Penis (tissue), 1 donor: ENCODE measurements around the gene EDEM3.

DNA sequence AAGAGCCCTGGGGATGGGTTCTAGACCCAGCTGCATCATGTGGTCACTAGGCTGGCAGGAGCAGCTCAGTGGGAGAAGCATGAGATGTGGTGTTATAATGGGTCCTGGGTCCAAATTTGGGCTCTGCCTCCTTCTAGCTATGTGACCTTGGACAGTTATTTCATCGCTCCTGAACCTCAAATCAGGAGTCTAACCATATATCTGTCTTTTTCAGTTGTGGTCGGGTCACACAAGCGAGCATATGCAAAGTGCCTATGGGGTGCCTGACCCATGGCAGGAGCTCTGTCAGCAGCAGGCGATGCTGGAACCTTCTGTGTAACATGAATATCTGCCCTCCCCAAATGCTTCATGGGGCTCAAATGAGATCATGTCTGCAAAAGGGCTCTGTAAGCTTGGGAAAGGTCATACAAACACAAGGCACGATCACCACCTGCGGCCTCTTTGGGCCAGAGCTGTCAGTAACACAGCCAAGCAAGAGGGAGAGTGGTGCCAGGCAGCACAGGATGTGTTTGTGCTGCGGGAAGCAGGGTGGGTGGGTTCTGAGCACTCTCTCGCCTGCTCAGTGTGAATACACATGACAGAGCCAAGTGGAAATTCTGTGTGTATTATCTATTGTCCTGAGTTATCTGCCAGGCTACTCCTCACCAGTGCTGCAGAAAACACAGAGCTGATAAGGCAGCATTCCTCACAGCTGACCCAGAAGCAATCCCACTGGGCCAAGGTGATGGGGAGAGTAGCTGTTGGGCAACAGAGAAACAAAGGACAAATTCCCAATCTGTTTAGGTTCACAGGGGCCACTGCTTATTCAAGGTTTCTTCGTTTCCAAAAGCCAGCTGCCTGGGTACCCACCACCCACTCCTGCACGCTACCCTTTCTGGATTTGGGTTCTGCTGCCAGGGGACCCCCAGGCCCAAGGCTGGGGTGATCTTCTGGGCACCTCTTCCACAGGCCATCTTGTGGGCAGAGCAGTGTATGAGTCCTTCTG, 101.1 kb downstream of the LAMC2 start:
- PRO-cap: no peak

DNA sequence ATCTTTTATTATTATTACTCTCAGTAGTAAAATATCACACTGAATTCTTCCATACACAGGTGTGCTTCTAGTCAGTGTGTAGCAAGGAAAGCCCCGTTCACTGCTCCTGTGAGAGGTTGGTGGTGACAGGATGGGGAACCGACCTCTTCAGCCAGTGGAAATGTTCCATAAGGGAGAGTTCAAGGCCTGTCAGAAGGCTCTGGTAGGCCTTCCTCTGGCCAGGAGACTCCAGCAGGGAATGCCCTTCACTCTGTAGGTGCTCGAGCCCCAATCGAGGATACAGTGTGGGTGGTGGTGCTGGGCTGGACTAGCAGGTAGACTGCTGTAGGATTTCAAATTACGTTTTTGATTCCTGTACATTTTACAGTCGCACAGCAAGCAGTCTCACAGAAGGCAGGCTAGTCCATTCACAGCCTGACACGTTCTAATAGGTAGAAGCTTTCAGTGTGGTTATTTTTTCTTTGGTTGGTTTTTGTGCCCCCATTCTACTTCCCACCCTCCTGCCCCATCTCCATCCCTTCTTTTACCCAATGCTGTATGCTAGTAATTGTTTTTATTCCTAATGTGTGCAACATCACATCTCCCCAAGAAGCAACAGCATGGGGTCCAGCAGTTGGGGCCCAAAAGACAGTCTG, 37.8 kb downstream of the NCF2 start:
- PRO-cap: no peak

- PRO-cap: no peak
These were observed 23.4 kb downstream of the NCF2 start for GRCh38 chr1:183566724-183567494.

DNA sequence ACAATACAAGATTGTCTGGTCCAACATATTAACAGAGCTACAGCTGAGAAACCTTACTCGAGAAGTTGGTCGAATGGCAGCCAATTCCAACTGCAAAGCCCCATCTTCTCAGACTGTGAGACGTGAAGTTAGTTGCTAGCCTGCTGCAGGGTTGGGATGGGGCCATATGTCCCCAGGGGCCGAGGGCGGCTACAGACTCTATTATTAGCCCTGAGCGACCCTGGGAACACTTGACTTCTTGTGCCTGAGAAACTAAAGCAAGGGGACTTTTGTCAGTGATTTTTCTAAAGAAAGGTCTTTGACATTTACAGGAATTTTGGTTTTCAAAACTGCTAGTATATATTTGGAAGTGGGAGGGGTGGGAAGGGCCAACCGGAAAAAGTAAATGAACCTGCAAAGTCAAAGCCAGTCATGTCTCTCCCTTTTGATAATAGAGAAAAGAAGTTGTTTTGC, 13.7 kb downstream of the NCF2 start:
- PRO-cap: no peak

DNA sequence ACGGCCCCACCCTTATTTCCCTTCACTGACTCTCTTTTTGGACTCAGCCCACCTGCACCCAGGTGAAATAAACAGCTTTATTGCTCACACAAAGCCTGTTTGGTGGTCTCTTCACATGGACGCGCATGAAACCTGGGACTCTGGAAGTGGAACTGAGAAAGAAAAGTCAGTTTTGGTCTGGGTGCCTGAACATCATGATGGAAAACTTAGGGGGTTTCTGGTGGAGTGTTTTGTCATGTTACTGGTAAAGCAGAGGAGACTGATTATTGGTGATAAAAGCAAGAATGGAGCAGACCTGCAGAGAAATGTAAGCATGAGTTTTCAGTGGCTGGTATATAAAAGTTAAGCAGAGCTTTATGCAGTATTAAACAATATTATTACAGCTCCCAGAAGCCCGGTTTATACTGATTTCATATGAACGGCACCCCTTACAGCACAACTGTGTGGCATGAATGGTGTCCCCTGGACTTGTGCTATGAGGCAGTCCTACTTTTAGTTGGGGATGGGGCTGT, 16.3 kb downstream of the ARPC5 start:
- PRO-cap: no peak

DNA sequence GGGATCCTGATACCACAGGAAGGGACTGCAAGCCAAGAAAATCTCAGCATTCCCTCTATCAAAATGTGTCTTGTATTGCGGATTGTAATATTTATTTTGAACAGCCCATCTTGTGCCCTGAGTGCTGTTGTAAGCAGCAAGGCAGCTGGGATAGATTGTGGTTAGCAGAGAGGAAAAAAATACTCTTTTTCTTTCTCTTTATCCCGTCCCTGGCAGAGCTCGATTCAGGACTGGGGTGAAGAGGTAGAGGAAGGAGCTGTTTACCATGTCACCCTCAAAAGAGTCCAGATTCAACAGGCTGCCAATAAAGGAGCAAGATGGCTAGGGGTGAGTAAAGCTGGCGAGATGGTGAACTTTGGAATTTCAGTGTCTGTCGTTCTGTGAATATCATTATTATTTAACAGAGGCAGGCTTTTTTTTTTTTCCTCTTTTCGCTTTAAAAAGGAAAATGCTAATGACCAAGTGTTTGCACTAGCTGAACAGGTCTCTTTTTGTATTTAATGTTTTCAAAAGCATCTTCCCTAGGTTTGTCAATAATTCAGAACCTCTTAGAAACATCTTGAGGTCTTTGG, 1.3 kb downstream of the RGL1 start:
- PRO-cap: unidirectional peak, plus-strand start at position 227 of the sequence

DNA sequence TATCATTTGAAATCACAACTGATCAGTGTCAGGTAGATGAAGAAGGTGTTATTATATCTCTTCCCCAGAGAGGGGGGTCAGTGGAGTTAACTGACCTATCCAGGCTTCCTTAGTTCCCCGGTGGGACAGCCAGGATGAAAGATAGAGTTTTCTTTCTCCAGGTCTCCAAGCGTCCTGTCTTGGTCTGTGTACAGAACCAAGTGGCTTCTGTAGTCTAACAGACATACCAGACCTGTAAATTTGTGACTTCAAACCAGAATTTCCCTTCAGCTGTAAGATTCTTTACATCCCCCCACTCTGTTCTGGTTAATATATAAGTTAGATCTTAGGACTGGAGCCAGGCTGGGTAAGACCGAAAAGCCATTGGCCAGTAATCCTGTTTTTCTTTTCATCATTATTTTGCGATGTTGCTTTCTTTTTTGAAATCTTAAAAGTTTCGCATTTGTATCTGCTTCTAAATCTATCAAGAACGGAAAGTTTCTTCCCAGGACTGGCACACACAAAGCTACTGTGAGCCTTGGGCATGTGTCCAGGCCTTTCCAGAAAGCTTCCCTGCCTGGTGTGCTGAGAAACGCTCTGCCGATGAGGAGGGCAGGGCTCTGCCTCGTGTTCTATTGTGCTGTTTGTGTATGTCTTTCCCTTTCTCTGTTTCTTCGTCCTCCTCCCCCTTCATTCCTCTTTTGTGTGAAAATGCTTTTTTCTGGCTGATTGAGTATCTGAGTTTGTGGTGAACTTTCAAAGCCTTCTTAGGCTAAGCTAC, 72.3 kb downstream of the RGL1 start:
- PRO-cap: no peak

GRCh38 chr1:184143606-184144005, 92.1 kb downstream of the TSEN15 start:
- PRO-cap: no peak

- PRO-cap: no peak
These were observed 139.7 kb downstream of the TSEN15 start for GRCh38 chr1:184191126-184191795.

DNA sequence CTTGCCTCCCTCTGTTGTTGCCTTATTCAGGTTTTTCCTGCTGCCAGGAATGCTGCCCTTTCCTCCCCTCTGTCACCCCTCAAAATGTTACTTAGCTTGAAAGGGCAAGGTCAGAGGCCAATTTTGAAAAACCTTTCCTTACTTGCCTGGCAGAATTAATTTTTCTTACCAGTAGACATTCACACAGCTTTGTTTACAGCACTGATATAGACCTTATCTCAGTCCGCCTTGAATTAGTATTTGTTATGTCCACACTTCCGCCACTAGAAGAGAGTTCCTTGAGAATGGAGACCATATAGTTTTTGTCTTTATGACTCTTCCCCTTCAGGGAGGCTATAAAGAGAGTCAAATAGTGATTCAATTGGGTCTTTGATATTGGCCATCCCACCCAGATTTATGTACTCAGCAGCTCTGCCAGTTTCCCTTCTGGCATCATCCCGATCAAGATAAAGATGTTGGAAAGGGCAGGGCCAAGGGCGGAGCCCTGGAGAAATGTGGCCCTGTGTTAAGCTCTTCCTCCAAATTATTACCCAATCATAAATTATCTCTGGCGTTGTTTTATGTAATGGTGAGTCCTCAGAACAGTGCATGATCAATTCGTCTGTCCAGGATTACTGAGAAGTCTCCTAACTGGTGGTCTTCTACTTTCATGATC, 38.9 kb downstream of the C1orf21 start:
- PRO-cap: no peak

DNA sequence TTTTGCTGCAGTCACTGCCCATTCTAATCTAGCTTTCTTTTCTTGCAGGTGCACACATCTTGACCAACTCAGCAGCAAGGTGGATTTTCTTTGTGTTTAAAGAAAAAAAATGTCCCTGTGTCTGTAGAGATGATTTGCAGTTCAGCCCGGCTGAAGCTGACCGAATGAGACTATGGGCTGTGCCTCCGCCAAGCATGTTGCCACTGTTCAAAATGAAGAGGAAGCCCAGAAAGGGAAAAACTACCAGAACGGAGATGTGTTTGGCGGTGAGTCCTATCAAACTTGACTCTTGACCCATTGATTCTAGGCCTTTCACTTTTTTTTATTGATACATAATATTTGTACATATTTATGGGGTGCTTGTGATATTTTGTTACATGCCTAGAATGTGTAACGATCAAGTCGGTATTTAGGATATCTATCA, 90.5 kb downstream of the C1orf21 start:
- PRO-cap: no peak

GRCh38 chr1:184518548-184519504, 132.0 kb downstream of the C1orf21 start:
- PRO-cap: no peak

GRCh38 chr1:184626503-184627394, 127.9 kb downstream of the EDEM3 start:
- PRO-cap: no peak

DNA sequence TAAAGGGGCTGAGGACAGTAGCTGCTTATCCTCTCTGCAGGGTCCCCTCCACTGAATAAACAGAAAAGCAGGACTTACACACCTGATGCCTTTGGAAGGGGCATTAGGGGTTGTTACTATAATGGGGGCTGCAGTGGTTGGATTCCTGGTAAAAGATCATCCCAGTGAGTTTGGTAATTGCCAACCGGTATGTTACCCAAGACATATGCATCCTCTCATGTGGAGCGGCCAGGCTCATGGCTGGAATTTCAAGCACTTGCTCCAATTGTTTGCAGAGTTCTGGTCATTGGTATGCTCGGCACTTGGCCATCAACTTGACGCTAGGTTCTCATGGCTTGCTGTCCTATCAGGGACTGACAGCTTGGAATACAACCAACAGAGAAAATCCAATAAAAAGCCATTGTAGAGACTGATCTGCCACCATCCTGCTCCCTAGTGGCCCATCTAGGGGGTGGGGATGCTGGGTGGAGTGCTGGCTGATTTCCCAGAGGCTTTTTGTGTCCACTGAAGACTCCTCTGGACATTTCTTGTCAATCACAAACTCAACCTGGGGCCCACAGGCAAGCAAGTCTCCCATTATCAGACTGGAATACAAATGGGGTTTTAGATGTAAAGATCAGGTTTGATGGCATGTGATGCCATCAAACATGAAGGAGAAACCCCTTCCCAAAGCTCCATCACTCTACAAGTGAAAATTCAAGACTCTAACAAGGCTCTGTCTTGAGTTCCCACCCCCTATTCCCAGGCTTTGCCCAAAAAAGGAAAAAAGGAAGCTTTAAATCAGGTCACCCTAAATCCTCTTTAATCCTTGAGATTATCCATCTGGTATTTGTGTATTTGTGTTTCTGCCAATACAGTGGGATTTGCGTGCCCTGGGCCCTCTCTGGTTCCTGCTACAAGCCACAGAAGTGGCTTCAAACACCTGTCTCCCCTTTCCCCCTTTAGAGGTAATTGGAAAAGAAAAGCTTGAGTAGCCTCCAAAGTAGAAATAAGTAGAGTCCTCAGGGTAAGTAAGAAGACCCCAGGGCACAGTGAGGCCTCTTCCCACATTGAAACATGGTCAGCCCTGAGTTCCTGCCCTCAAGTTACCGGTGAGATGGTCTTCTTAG, 120.6 kb downstream of the EDEM3 start:
- PRO-cap: no peak

DNA sequence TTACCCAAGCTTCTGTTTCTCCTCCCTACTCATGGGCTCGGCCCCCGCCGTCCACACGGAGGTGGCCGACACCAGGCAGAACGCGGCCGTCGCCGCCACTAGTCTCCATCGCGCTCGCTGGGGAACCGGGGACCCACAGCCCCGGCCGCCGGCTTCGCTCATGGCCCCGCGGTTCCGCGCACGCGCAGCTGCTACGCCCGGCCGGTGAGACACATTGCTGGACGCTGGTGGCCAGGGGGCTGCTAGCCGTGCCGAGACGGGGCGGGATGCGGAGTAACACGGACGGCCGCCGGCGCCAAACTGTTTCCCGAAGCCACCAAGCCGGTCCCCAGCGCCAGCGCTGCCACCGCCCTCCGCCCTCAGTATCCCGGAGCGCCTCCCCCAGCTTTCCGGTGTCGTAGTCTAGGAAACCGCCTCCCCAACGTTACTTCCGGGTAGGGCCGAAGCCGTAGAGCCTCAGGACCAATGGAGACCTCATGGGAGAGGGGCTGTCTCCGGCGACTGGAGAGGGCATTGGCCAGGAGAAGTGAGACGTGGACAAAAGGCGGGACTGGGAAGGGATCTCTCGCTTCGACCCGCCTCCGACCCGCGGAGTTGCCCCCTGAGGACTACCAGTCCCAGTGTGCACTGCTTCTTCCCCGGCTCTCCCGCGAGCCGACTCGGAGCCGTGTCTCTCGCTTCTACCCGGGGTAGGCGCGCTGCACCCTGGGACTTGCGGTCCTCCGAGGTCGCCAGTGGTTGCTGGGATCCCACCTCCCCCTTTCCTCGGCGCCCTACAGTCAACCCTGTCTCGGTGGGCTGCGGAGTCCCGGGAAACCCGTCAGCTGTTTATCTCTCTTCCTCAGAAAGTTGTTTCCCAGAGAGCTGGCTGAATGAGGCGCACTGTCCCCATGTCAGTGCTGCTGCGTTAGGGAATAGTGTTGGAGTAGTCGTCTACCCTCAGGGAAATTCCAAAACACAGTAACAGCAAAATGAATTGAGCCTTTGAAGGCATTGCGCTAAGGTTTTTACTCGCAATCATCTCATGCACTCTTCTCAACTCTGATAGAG, at the start of gene EDEM3:
EDEM3 (minus strand) TSS at position 374 of the 1,050 bp plus-strand sequence.
- PRO-cap: bidirectional peak, plus-strand start at position 161 of the sequence, minus-strand start at position 162 of the sequence; bidirectional peak, plus-strand start at position 710 of the sequence, minus-strand start at position 302 of the sequence

DNA sequence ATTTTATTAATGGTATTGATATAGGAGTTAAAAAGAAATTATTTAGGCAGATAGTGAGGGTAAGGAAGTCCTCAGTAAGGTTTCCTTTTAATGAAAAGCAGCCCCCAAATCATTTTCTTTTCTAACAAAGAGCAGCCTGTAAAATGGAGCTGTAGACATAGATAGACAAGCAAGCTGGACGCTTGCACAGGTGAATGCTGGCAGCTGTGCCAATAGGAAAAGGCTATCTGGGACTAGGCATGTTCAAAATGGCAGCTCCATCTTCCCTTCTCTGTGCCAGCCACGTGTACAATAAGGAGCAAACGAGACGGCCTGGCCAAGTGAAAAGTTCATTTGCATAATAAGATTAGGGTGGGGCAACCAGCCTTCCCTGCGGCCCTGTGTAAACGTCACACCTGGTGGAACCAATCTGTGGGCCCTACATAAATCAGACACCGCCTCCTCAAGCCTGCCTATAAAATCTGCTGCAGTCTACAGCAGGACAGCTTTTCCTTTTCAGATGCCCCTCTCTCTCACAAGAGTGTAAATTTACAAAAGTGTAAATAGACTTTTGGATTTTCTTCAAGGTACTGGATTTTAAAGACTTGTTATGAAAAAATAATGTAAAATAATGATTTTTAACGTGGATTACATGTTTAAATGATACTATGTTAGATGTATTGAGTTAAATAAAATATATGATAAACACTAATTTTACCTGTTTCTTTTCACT, 16.6 kb upstream of the EDEM3 start:
- PRO-cap: no peak

- PRO-cap: no peak
These were observed 47.2 kb downstream of the NIBAN1 start for GRCh38 chr1:184926949-184927718.

DNA sequence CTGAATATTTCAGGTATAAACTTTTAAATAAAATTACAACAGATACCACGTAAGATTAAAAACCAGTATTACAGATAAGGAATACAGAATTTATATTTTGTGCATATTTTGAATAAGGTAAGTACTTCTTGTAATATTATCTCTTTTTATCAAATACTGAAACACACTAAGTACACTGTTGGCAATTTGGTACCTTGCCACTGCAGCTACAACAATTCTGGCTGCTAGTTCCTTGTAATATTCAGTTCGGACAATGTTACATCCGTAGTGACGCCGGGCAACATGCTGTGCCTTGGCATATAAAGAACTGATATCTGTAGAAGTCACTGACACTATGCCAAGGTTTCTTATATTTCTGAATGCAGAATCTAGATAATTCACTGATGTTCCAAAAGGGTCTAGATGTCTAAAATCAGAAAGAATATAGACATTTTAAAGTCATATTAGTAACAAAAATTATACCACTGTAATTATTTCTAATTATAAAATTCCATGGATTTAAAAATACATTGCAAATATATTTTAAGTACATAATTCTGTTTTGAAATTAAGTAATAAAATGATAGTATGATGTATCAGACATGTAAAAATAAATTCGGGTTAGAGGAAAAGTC, 17.5 kb downstream of the TRMT1L start:
- PRO-cap: no peak

- PRO-cap: no peak
These were observed 57.2 kb upstream of the IVNS1ABP start for GRCh38 chr1:185374179-185374611.

DNA sequence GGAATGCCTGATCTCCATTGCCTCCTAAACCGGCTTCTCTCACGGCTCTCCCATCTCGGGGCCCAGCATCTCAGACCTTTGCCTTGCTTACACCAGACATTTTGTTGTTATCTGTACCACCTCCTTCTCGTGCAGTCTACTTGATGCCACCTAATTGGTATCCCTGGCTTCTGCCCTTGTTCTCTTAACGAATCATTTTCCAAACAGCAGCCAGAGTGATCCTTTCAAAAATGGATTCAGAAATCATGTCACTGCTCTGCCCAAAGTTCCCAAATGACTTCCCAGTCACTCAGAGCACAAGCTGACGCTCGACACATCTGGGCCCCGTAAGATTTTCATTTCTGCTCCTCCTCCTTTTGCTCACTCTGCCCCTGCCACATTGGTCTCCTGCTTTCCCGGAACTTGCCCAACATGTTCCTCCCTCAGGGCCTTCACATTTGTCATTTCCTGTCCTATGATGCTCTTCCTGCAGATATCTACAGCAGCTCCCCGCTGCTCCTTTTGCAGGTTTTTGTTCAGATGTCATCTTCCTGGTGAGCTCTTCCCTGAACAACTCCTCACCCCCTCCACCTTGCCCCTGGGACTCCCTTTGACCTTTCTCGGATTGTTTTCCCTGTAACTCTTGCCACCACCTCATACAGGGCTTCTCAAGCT, 58.4 kb upstream of the IVNS1ABP start:
- PRO-cap: bidirectional peak, plus-strand start at position 506 of the sequence, minus-strand start at position 271 of the sequence